Testis (tissue), 5 donors: ENCODE data around the gene PPTC7.

GRCh38 chr12:109892635-109893231, 7.3 kb upstream of the TCHP start:
- PRO-cap, 3 experiments = no peak in any of the 3 experiments
- RAMPAGE, long total RNA, 2 experiments = no peak in any of the 2 experiments
- RRBS = no CpG with 5 or more reads among the region's 5 CpGs

- PRO-cap, 3 experiments = no peak in any of the 3 experiments
- RAMPAGE, long total RNA, 2 experiments = no peak in any of the 2 experiments
- RRBS = no CpG with 5 or more reads among the region's 13 CpGs
These were observed 47.8 kb downstream of the GIT2 start for GRCh38 chr12:109948022-109949040.

DNA sequence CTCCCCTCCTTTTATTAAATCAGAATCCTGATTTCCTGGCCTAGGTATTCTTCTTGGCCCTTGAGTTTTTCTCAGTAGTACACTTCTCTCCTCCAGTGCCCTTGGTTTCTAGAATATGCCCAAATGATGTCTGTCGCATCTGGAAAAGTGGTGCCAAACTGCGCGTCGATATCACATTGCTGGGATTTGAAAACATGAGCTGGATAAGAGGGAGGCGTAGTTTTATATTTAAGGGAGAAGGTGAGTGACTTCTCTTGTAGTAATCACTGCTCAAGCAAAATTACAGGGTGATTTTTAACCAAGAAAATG, 19.0 kb downstream of the ANKRD13A start:
- PRO-cap, 3 experiments = no peak in any of the 3 experiments
- RAMPAGE, long total RNA, 2 experiments = no peak in any of the 2 experiments
- RRBS = no CpG with 5 or more reads among the region's 5 CpGs

- PRO-cap, 3 experiments = no peak in any of the 3 experiments
- RAMPAGE, long total RNA, 2 experiments = no peak in any of the 2 experiments
- RRBS = no CpG with 5 or more reads among the region's 11 CpGs
These were observed 16.4 kb upstream of the IFT81 start for GRCh38 chr12:110107648-110108299.

GRCh38 chr12:110114409-110114932, 9.7 kb upstream of the IFT81 start:
- PRO-cap, 3 experiments = no peak in any of the 3 experiments
- RAMPAGE, long total RNA, 2 experiments = no peak in any of the 2 experiments
- RRBS = no CpG with 5 or more reads among the region's 4 CpGs

- PRO-cap, 3 experiments = no peak in any of the 3 experiments
- RAMPAGE, long total RNA, 2 experiments = no peak in any of the 2 experiments
- RRBS = no CpG with 5 or more reads among the region's 2 CpGs
These were observed 35.4 kb downstream of the ATP2A2 start for GRCh38 chr12:110316399-110316829.

- PRO-cap, 3 experiments = no peak in any of the 3 experiments
- RAMPAGE, long total RNA, 2 experiments = no peak in any of the 2 experiments
- RRBS = no CpG with 5 or more reads among the region's 24 CpGs
These were observed 33.1 kb downstream of the ANAPC7 start for GRCh38 chr12:110370122-110371053.

DNA sequence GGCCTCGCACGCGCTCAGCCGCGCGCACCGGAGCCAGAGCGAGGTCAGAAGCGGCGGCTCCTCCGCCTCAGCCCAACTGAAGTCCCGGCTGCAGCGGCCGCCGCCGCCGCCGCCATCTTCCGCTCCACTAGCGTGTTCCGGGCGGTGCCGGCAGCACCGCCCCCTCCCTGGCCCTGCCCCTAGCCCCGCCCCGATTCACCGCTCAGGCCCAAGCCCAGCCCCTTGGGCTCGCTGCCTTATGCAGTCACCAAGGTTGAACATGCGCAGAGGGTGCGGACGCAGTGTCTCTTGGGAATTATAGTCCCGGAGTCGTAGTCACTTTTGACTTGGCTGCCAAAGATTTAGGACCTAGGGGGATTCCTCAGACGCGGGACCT, at the start of gene PPTC7:
PPTC7 (minus strand) TSS at position 132 of the 376 bp plus-strand sequence.
- PRO-cap, 3 experiments = peak in 3 of 3 experiments; most common plus-strand start position 243 of the sequence (in 1); most common minus-strand start position 129 of the sequence (in 3)
- RAMPAGE, long total RNA, 2 experiments = no peak in any of the 2 experiments
- RRBS = 2% methylated on average over 21 of the region's 35 CpGs

DNA sequence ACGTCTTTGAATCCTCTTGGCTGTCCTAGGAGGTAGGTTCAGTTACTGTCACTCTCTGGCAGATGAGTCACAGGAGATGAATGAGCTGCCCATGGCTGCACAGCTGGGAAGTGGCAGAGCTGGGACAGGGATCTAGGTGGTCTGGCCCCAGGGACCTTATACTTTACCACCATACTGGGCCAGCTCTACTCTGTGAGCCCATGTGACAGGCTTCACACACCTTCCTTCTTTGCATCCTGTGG, 24.0 kb downstream of the TCTN1 start:
- PRO-cap, 3 experiments = no peak in any of the 3 experiments
- RAMPAGE, long total RNA, 2 experiments = no peak in any of the 2 experiments
- RRBS = no CpG with 5 or more reads among the region's 1 CpG

- PRO-cap, 3 experiments = no peak in any of the 3 experiments
- RAMPAGE, long total RNA, 2 experiments = no peak in any of the 2 experiments
- RRBS = no CpG with 5 or more reads among the region's 5 CpGs
These were observed 6.9 kb downstream of the CCDC63 start for GRCh38 chr12:110853632-110854204.

GRCh38 chr12:111035352-111036056, 1.5 kb downstream of the CUX2 start:
- PRO-cap, 3 experiments = no peak in any of the 3 experiments
- RAMPAGE, long total RNA, 2 experiments = no peak in any of the 2 experiments
- RRBS = 3% methylated on average over 12 of the region's 46 CpGs

DNA sequence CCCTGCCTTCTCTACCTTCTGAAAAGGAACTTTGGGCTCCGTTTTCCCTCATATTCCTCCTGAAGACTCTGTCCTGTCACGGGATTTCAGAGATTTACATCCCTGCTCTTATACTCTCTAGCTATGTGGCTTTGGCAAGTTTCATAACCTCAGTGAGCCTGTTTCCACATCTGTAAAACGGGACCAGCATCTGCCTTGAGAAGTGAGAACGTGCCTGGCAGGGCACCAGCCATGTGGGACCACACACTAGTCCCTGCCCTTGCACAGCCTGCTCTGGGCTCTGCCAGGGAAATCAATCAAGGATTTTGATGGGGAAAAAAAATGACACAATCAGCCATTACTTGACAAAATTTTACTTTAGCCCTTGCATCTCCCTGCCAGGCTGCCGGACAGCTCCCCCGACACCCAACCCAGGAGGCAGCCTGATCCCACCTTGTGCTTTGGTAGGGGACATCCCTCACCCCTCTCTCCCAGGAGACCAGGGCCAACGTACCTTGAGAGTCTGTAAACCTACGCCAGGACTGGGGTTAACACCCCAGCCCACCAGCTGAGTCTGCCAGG, 8.5 kb downstream of the PHETA1 start:
- PRO-cap, 3 experiments = no peak in any of the 3 experiments
- RAMPAGE, long total RNA, 2 experiments = no peak in any of the 2 experiments
- RRBS = no CpG with 5 or more reads among the region's 8 CpGs

- PRO-cap, 3 experiments = no peak in any of the 3 experiments
- RAMPAGE, long total RNA, 2 experiments = no peak in any of the 2 experiments
- RRBS = 2% methylated on average over 12 of the region's 14 CpGs
These were observed 437 bp downstream of the SH2B3 start for GRCh38 chr12:111406276-111406443.

DNA sequence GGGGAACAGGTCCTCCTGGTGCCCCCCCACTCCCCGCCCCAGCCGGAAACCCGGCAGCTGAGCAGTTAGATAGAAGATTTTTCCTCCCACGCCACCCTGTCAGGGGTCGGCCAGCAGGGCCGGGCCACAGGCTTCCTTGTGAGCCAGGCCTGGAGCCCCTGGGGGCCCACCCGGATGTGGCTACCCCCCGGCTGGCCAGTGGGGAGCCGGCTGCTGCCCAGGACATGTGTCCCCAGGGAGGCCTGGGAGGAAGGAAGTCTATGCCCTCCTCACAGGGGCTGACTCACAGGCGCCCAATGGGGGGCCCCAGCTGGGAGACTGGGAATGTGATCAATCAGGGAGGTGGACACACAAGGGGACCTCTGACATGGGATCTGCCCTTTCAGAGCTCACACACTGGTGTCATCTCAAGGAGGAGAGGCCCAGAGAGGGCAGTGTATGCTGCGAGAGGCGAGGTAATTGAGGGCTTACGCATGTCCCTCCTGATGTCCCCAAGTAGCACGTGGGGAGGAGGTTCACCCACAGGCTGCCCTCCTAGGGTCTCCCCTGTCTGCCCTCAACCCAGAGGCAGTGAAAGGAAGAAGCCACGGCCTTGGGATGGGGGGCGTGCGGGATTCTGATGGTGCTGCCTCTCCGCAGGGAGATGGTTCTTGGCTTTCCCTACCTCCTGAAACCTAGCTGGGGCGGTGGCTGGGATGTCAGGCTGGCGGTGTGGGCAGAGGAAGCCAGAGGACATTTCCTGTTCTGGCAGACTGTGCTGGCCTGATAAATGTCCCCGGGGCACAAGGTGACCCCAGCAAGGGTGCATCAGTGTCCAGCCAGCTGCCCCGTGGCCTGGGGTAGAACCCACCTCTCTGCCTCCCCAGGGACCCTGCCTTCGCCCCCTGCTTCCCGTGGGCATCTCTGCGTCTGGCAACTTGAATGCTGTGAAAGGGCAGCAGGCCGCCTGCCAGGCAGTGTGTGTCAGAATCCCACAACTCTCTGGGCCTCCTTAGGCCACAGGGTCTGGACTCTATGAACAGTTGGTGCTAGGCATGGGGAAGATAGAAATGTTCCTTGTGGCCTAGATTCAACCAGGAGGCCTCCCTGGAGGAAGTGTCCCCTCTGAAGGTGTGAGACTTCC, 4.5 kb downstream of the SH2B3 start:
- PRO-cap, 3 experiments = no peak in any of the 3 experiments
- RAMPAGE, long total RNA, 2 experiments = no peak in any of the 2 experiments
- RRBS = 48% methylated on average over 5 of the region's 26 CpGs

GRCh38 chr12:111438347-111439155, 32.8 kb downstream of the SH2B3 start:
- PRO-cap, 3 experiments = no peak in any of the 3 experiments
- RAMPAGE, long total RNA, 2 experiments = no peak in any of the 2 experiments
- RRBS = no CpG with 5 or more reads among the region's 15 CpGs

- PRO-cap, 3 experiments = no peak in any of the 3 experiments
- RAMPAGE, long total RNA, 2 experiments = no peak in any of the 2 experiments
- RRBS = no CpG with 5 or more reads among the region's 8 CpGs
These were observed 46.0 kb downstream of the SH2B3 start for GRCh38 chr12:111451515-111452409.

DNA sequence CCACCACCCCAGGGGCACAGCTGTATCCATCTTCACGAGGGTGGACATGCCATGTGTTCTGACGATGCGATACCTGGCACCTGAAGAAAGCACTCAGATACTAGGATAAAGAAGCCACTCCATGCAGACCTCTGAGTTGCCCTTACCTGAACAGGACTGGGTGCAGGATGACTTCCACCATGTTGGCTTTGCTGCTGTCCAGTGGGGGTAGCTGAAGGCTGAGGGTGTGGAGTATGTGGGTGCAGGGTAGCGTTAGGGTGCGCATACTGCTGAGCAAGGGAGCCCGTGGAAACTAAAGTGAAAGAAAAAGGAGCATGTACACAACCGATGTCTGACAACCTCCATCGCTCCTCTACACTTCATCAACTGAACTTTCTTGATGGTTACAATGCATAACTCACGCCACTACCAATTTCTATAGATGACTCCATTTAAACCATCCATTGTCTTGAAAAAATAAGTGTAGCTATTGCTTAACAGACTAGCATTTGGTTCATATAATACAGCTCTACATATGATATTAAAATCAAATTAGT, 51.4 kb downstream of the SH2B3 start:
- PRO-cap, 3 experiments = no peak in any of the 3 experiments
- RAMPAGE, long total RNA, 2 experiments = no peak in any of the 2 experiments
- RRBS = no CpG with 5 or more reads among the region's 9 CpGs

GRCh38 chr12:111470180-111471217, 64.8 kb downstream of the SH2B3 start:
- PRO-cap, 3 experiments = no peak in any of the 3 experiments
- RAMPAGE, long total RNA, 2 experiments = no peak in any of the 2 experiments
- RRBS = no CpG with 5 or more reads among the region's 9 CpGs

DNA sequence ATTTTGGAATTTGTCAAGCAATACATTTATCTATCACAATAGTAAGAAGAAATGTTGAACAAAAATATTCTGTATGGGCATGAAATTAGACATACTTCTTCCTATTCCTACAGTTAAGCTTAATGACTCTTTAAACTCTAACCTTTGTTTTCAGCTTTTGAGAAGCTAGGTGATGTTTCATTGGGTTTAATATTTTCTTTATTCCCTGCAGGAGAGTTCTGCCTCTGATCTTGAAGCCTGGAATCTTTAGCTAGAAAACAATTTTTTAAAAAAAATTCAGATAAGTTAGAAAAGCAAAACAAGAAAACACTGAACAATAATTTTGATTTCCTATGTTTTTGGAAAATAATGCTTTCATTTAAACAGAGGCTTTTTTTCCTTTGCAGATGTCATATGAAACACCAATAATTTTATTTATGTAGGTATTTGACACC, 89.3 kb downstream of the ATXN2 start:
- PRO-cap, 3 experiments = no peak in any of the 3 experiments
- RAMPAGE, long total RNA, 2 experiments = no peak in any of the 2 experiments

- PRO-cap, 3 experiments = no peak in any of the 3 experiments
- RAMPAGE, long total RNA, 2 experiments = no peak in any of the 2 experiments
- RRBS = no CpG with 5 or more reads among the region's 5 CpGs
These were observed 22.9 kb downstream of the BRAP start for GRCh38 chr12:111662823-111663255.